Measurements from ENCODE around the gene CD82.

DNA sequence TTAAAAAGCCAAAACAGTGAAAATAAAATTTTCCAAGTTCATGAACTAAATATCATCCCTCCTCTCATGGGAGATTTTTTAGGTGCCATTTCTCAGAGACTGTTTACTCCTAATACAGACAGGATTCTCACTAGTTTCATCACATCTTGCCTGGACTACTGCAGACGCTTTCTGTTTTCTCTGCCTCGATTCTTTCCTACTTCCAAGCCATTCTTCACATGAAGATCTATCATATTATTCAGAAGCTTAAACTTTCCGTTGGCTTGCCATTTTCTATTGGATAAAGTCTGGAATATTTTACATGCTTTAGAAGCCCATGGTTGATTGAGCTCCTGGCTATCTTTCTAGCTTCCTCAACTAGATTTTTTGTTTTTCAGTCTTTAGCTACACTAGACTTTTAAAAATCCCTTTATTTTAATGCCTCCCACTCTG, 1226.8 kb downstream of the LRRC4C start:
- RAMPAGE, long total RNA, result no peak
- RRBS, 2 experiments, result no CpG with 5 or more reads among the region's 3 CpGs
CAGE:
- cytosol, long polyA minus RNA, result no peak
- cytosol, long polyA plus RNA, result no peak
- long polyA plus RNA, result no peak
- nucleolus, long total RNA, result no peak
- nucleus, long polyA plus RNA, result no peak
- nucleus, long total RNA, result no peak

- RAMPAGE, long total RNA, result no peak
- RRBS, 2 experiments, result no CpG with 5 or more reads among the region's 3 CpGs
CAGE:
- cytosol, long polyA minus RNA, result no peak
- cytosol, long polyA plus RNA, result no peak
- long polyA plus RNA, result no peak
- nucleolus, long total RNA, result no peak
- nucleus, long polyA plus RNA, result no peak
- nucleus, long total RNA, result no peak
These were observed 405.4 kb downstream of the LRRC4C start for GRCh38 chr11:41054014-41054519.

- RAMPAGE, long total RNA, result no peak
- RRBS, 2 experiments, result 5 to 28% methylated on average over 2 of the region's 16 CpGs
CAGE:
- cytosol, long polyA minus RNA, result no peak
- cytosol, long polyA plus RNA, result no peak
- long polyA plus RNA, result no peak
- nucleolus, long total RNA, result no peak
- nucleus, long polyA plus RNA, result start-site peak on the minus strand at chr11:41460183-41460214, 239 and 44 reads in 2 replicates
- nucleus, long total RNA, result no peak
These were observed 619 bp upstream of the LRRC4C start for GRCh38 chr11:41459887-41460655.

- RAMPAGE, long total RNA, result no peak
- RRBS, 2 experiments, result no CpG with 5 or more reads among the region's 13 CpGs
CAGE:
- cytosol, long polyA minus RNA, result no peak
- cytosol, long polyA plus RNA, result no peak
- long polyA plus RNA, result no peak
- nucleolus, long total RNA, result no peak
- nucleus, long polyA plus RNA, result no peak
- nucleus, long total RNA, result no peak
These were observed 654 bp upstream of the TTC17 start for GRCh38 chr11:43357855-43358677.

DNA sequence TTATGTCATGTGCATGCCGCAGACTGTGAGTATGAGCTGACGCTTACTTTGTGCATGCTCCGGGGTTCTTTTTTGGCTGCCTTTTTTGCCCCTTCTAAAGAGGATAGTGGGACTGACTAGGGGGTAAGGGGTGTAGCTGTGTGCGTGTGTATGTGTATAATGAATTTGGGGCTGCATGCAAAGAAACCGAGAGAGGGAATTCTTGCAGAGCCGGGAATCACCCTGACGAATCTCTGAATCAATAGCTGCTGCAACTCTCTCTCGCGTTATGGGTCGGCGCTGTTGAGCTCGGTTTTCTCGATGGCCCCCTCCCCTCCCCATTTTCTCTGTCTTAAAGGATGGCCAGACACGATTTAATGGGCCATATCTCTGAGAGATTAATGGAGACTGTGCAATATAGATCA, 103.9 kb upstream of the HSD17B12 start:
- RAMPAGE, long total RNA, result no peak
- RRBS, 2 experiments, result 25% methylated on average over 1 of the region's 14 CpGs; no CpG with 5 or more reads in 1 of the 2 experiments
CAGE:
- cytosol, long polyA minus RNA, result no peak
- cytosol, long polyA plus RNA, result no peak
- long polyA plus RNA, result no peak
- nucleolus, long total RNA, result no peak
- nucleus, long polyA plus RNA, result no peak
- nucleus, long total RNA, result no peak

- RAMPAGE, long total RNA, result no peak
- RRBS, 2 experiments, result no CpG with 5 or more reads among the region's 21 CpGs
CAGE:
- cytosol, long polyA minus RNA, result no peak
- cytosol, long polyA plus RNA, result no peak
- long polyA plus RNA, result no peak
- nucleolus, long total RNA, result no peak
- nucleus, long polyA plus RNA, result no peak
- nucleus, long total RNA, result no peak
These were observed 18.2 kb downstream of the ALKBH3 start for GRCh38 chr11:43898546-43899523.

GRCh38 chr11:43942864-43943772, 681 bp downstream of the C11orf96 start:
- RAMPAGE, long total RNA, result no peak
- RRBS, 2 experiments, result 2 to 7% methylated on average over 25 to 37 of the region's 106 CpGs
CAGE:
- cytosol, long polyA minus RNA, result no peak
- cytosol, long polyA plus RNA, result no peak
- long polyA plus RNA, result no peak
- nucleolus, long total RNA, result no peak
- nucleus, long polyA plus RNA, result no peak
- nucleus, long total RNA, result no peak

DNA sequence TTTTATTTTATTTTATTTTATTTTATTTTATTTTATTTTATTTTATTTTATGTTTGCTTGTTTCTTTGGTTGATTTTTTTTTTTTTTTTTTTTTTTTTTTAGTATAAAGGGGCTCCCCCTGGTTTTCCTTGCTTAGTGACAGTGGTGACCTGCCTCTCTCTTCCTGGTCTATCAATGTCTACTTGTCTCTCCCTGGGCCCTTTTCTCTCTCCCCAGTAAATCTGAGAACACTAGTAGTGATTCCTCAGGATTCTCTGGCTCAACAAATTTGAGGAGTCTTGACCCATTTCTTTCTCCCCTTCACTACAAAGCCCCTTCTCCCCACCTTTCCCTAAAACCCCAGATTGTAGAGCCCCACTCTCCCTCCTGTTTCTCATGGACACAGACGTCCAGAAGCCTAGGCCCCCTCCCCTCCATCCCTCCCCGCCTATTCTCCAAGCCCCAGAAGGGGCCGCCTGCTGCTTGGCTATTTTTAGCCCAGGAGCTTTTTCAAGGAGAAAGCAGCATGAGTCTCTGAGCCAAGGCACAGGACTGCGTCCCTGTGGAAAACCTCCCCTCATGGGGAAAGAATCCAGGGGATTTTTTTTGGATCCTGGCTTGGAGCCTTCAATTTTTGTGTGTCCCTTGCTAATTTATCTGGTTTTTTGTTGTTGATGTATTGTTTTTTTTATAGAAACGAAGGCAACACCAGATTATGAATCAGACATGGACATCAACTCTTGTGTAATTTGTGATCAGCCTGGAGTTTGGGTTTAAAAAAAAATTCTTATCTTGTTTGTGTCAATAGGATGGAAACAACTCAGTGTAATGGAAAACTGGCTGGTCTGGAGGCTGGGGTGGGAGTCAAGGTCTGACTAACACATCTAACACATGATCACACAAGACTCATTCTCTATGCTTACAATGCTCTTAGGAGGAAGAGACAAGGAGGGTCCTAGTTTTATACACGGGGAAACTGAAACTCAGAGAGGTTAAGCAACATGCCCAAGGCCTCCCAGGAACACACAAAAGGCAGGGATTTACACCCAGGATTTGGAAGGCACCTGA, 17.5 kb upstream of the ACCSL start:
- RAMPAGE, long total RNA, result no peak
- RRBS, 2 experiments, result no CpG with 5 or more reads among the region's 6 CpGs
CAGE:
- cytosol, long polyA minus RNA, result no peak
- cytosol, long polyA plus RNA, result no peak
- long polyA plus RNA, result no peak
- nucleolus, long total RNA, result no peak
- nucleus, long polyA plus RNA, result no peak
- nucleus, long total RNA, result no peak

GRCh38 chr11:44067327-44067791, 1.3 kb downstream of the ACCS start:
- RAMPAGE, long total RNA, result no peak
- RRBS, 2 experiments, result no CpG with 5 or more reads among the region's 6 CpGs
CAGE:
- cytosol, long polyA minus RNA, result no peak
- cytosol, long polyA plus RNA, result no peak
- long polyA plus RNA, result no peak
- nucleolus, long total RNA, result no peak
- nucleus, long polyA plus RNA, result no peak
- nucleus, long total RNA, result no peak

- RAMPAGE, long total RNA, result no peak
- RRBS, 2 experiments, result 37 to 39% methylated on average over 13 to 23 of the region's 42 CpGs
CAGE:
- cytosol, long polyA minus RNA, result no peak
- cytosol, long polyA plus RNA, result no peak
- long polyA plus RNA, result no peak
- nucleolus, long total RNA, result no peak
- nucleus, long polyA plus RNA, result no peak
- nucleus, long total RNA, result no peak
These were observed 45.4 kb upstream of the CD82 start for GRCh38 chr11:44519972-44520604.

DNA sequence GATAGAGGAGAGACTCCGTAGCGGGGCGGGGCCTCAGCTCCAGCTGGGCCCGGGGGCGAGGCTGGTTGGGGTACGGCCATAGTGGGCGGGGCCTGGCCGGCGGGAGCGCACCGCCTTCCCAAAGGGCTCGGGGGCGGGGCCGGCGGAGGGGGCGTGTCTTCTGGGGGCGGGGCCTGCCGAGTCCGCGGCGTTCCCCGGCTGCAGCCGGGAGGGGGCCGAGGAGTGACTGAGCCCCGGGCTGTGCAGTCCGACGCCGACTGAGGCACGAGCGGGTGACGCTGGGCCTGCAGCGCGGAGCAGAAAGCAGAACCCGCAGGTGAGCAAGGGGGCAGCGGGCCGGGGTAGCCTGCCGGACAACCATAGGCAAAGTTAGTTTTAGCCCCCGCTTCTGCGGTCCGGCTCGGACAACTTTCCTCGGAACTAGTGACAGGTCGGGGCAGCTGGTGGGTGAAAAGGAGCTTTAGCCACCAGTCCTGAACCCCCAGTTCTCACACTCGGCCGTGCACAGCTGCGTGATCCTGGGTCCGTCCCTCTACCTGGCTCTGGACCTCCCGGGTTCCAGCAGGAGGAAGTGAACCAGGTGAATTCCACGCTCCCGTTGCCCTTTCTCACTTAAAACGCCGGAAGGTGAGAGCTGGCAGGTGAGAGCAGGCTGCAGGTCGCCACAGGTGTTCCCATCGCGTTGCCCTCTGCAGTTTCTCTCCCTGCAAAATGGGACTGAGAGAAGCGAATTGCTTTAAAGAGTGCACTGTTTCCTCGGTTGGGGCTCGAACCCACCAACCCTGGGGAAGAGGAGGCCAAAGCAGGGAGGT, at the start of gene CD82:
CD82 (plus strand) TSS at position 243 of the 812 bp plus-strand sequence.
- RAMPAGE, long total RNA, result start-site peak on the plus strand centred at position 234 of the sequence, 33 bp wide, 362 and 543 reads in 2 replicates
- RRBS, 2 experiments, result 1 to 2% methylated on average over 27 to 35 of the region's 58 CpGs
CAGE:
- cytosol, long polyA minus RNA, result start-site peak on the plus strand centred at position 203 of the sequence, 99 bp wide, 552 reads
- cytosol, long polyA plus RNA, result start-site peak on the plus strand centred at position 225 of the sequence, 58 bp wide, 3,474 and 3,395 reads in 2 replicates
- long polyA plus RNA, result start-site peak on the plus strand centred at position 239 of the sequence, 44 bp wide, 2,022 and 2,604 reads in 2 replicates
- nucleolus, long total RNA, result start-site peak on the plus strand centred at position 255 of the sequence, 97 bp wide, 1,792 reads
- nucleus, long polyA plus RNA, result start-site peak on the plus strand centred at position 230 of the sequence, 47 bp wide, 448 and 651 reads in 2 replicates
- nucleus, long total RNA, result no peak

DNA sequence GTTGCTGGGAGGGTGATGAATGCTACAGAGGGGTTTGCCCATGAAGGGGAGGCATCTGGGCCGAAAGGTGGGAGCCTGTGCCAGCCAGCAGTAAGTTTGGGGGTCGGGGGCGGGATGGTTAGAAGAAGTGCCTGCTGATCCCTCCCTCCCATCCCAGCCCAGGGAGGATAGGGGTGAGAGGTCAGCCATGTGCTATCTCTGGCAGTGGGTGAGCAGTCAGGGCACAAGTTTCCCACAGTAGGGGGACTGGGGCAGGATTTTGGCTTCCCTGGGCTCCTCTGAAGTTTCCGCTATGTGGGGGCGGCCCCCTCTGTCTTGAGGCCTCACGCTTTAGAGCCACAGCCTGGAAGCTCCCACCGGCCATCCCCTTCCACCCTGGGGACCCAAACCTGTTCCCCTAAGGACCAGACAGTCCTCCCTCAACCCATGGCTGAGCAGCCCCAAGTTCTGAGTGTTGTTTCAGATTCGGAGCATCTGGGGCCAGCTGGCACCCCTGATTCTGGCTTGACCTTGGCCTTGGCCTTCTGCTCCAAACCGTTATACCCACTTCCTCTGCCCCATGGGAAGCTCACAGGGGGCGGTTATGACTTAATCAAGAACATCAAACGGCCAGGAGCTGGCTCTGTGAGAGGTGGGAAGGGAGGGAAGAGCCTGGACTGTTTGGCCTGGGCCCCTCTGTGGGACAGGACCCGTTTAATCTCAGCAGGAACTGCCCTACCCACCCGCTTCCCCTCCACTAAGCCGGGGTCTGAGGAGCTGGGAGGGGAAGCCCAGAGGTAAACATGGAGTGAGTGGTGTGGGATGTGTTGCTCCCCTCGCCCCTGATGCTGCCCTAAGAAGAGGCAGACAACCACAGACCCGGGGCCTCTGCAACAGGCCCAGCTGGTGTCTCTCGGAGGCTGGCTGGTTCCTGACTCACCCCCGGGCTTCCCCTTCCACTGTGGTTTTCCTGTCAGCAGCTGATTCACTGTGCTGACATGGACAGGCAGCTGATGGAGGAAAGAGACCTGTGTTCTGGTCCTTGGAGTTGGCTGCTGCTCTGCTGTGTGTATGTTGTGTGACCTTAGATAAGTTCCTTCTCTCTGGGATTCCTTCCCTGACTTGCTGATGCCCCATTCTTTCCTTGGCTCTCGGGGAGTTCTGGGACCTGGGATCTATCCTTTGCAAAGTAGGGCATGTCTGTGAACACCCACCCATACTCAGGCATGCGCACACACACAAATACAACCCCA, 3.4 kb downstream of the CD82 start:
- RAMPAGE, long total RNA, result no peak
- RRBS, 2 experiments, result 3 to 5% methylated on average over 3 to 4 of the region's 20 CpGs
CAGE:
- cytosol, long polyA minus RNA, result no peak
- cytosol, long polyA plus RNA, result no peak
- long polyA plus RNA, result no peak
- nucleolus, long total RNA, result no peak
- nucleus, long polyA plus RNA, result no peak
- nucleus, long total RNA, result no peak

DNA sequence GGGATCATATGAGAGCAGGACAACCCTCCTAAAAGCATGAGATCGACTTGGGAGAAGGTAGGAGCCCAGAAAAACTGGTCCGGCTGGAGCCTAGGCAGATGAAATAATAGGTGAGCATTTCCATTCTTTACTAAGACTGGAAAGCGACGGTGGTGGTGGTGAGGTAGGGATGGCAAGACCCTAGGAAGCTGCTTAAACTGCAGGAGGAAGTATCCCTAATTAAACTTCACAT, 35.6 kb upstream of the TSPAN18 start:
- RAMPAGE, long total RNA, result no peak
- RRBS, 2 experiments, result no CpG with 5 or more reads among the region's 4 CpGs
CAGE:
- cytosol, long polyA minus RNA, result no peak
- cytosol, long polyA plus RNA, result no peak
- long polyA plus RNA, result no peak
- nucleolus, long total RNA, result no peak
- nucleus, long polyA plus RNA, result no peak
- nucleus, long total RNA, result no peak

- RAMPAGE, long total RNA, result no peak
- RRBS, 2 experiments, result no CpG with 5 or more reads among the region's 11 CpGs
CAGE:
- cytosol, long polyA minus RNA, result no peak
- cytosol, long polyA plus RNA, result no peak
- long polyA plus RNA, result no peak
- nucleolus, long total RNA, result no peak
- nucleus, long polyA plus RNA, result no peak
- nucleus, long total RNA, result no peak
These were observed 57.5 kb downstream of the TP53I11 start for GRCh38 chr11:44893098-44893738.

DNA sequence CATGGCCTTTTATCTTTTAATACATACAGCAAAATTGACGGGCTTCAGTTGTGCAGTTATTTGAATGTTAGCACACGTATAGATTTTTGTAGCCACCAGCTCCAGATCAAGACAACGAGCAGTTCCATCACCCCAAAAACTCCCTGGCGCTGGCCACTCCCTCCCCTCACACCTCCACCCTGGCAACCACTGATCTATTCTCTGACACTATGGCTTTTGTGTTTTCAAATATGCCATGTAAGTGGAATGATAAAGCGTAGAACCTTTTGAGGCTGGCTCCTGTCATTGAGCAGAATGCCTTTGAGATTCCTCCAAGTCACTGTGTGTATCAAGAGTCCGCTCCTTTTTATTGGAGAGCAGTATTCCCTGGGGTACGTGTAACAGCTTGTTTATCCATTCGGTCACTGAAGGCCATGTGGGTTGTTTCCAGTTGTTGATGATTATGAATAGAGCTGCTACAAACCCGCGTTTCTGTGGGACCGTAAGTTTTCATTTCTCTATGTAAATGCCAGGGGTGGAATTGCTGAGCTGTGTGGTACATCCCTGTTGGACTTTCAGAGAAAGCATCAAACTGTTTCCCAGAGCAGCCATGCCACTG, 10.3 kb downstream of the TP53I11 start:
- RAMPAGE, long total RNA, result no peak
- RRBS, 2 experiments, result no CpG with 5 or more reads among the region's 11 CpGs
CAGE:
- cytosol, long polyA minus RNA, result no peak
- cytosol, long polyA plus RNA, result no peak
- long polyA plus RNA, result no peak
- nucleolus, long total RNA, result no peak
- nucleus, long polyA plus RNA, result no peak
- nucleus, long total RNA, result no peak

GRCh38 chr11:44978440-44979554, 28.1 kb upstream of the TP53I11 start:
- RAMPAGE, long total RNA, result no peak
- RRBS, 2 experiments, result no CpG with 5 or more reads among the region's 8 CpGs
CAGE:
- cytosol, long polyA minus RNA, result no peak
- cytosol, long polyA plus RNA, result no peak
- long polyA plus RNA, result no peak
- nucleolus, long total RNA, result no peak
- nucleus, long polyA plus RNA, result no peak
- nucleus, long total RNA, result no peak

DNA sequence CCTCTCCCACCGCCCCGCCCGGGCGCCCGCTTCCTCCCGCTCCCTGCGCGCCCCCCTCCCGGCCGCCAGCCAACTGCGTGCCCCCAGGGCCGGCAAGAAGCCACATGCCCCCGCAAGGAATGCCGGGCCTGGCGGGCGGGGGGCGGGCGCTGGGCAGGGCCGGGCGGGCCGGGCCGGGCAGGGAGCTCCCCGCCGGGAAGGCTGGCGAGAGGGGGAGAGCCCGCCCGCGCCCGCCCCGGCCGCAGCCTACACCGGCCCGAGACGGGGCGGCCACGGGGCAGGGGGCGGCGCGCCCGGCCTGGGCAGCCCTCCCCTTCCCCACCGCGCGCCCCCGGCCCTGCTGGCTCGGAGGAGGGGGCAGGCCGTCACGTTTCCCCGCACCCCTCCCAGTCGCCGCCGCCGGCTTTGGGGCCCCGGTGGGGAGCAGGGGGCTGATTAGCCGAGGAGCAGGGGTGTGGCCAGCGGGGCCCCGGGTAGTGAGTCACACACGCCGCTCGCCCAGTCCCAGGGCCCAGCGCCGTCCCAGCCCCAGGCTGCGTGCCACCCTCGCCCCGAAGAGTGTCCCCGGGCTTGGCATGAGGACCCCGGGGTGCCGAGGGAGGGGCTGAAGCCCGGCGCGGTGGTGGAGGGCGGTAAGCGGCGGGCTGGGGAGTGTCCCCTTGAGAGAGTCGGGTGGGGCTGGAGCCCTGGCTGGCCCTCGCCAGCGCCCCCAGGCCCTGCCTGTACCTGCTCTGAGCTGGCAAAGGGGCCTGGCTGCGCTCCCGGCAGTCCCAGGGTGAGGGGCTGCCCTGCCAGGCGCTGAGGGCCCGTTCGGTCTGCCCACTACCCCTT, 34.3 kb downstream of the PRDM11 start:
- RAMPAGE, long total RNA, result no peak
- RRBS, 2 experiments, result 2 to 3% methylated on average over 54 of the region's 81 CpGs
CAGE:
- cytosol, long polyA minus RNA, result no peak
- cytosol, long polyA plus RNA, result no peak
- long polyA plus RNA, result no peak
- nucleolus, long total RNA, result no peak
- nucleus, long polyA plus RNA, result no peak
- nucleus, long total RNA, result no peak

DNA sequence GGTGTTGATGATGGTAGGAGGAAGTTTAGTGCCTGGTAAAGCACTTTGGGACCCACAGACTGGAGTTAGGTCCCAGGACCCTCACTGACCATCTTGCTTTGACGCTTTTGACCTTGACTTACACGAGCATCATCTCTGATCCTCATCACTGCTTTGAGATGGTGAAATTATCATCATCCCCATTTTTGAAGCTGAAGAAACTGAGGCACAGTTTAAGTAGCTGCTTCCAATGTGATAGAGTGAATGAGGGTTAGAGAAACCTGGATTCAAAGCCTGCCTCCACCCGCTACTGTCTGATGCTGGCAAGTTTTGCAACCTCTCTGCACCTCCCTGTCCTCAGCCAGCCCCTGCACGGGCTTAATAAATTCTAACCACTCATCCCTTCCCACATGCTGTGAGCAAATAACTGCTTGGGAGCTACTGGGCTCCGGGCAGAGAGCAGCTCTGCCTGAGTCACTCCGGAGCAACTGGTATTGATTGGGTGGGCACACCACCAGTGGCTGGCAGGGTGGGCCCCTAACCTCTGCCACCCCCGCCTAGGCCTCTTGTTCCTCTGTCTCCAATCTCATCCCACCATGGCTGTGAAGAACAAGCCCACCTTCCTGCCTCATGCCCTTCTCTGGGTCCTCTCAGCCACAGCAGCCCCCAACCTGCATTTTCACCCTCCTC, 104.2 kb upstream of the SYT13 start:
- RAMPAGE, long total RNA, result no peak
- RRBS, 2 experiments, result no CpG with 5 or more reads among the region's 7 CpGs
CAGE:
- cytosol, long polyA minus RNA, result no peak
- cytosol, long polyA plus RNA, result no peak
- long polyA plus RNA, result no peak
- nucleolus, long total RNA, result no peak
- nucleus, long polyA plus RNA, result no peak
- nucleus, long total RNA, result no peak

DNA sequence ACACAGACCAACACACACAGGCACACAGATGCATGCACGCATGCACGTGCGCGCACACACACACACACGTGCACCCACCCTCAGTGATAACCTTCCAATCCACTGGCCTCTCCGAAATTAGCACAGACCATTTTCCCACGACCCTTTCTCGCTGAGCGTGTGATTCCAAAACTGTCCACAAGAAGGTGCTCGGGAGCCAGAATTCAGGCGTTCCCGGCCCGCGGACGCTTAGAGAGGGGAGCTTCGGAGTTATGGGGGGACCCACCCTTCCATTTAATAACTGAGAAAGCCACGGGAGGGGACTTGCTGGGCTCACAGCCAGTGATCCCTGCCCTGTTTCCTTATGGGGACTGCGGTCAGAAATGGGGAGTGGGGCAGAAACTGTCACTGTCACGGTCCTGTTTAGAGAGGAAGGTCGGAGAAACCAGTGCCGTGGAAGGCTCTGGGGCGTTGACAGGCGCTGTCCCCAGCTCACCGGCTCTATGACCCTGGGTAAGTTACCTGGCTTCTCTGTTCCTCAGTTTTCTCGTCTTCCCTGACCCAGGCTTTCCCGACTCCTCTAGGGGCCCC, 33.6 kb upstream of the SLC35C1 start:
- RAMPAGE, long total RNA, result no peak
- RRBS, 2 experiments, result no CpG with 5 or more reads among the region's 26 CpGs
CAGE:
- cytosol, long polyA minus RNA, result no peak
- cytosol, long polyA plus RNA, result no peak
- long polyA plus RNA, result no peak
- nucleolus, long total RNA, result no peak
- nucleus, long polyA plus RNA, result no peak
- nucleus, long total RNA, result no peak

All from GM12878 (cell line).